Metastatic Pancreatic Carcinoma in the Ovary (tissue), 1 donor: ENCODE results near the gene TBC1D8.

DNA sequence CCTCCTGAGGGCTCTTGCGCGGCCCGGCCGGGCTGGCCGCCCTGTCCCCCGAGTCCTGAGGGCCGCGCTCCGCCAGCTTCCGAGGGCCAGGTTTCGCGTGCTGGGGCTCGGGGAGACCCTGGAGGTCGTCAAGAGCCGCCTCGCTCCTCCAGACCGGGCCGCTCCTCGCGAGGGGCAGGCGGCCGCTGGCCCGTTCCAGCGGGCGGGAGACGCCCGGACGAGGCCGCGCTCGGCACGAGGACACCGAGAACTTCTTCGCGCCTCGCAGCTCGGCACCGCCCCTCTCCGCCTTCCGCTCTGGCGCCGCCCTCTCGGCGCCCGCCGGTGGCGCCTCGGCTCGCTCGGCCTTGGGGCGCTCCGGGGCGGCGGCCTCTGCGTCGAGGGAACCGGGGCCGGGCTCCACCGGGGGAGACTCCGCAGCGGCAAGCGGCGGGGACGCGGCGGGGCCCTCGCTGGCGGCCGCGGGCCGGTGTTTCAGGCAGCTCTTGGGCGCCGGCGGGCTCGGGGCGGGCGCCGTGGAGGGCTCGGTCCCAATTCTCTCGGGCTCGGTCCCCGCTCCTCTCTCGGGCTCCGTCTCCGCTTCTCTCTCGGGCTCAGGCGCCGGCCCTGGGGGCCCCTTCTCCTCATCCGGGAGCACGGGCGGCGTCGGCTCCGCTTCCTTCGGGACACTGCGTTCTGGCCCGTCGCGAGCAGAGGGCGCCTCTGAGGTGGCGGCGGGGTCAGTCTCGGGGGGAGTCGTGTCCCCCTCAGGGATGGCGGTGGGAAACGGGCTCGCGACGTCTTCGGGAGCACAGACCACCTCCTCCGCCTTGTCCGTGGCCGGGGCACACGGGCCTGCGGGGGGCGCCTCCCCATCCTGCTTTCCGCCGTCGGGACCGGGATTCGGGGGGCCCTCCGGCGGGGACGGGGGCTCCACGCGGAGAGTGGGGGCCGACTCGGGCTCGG is 91.6 kb upstream of the MGAT4A start:
- PRO-cap: unidirectional peak, minus-strand start at position 670 of the sequence

DNA sequence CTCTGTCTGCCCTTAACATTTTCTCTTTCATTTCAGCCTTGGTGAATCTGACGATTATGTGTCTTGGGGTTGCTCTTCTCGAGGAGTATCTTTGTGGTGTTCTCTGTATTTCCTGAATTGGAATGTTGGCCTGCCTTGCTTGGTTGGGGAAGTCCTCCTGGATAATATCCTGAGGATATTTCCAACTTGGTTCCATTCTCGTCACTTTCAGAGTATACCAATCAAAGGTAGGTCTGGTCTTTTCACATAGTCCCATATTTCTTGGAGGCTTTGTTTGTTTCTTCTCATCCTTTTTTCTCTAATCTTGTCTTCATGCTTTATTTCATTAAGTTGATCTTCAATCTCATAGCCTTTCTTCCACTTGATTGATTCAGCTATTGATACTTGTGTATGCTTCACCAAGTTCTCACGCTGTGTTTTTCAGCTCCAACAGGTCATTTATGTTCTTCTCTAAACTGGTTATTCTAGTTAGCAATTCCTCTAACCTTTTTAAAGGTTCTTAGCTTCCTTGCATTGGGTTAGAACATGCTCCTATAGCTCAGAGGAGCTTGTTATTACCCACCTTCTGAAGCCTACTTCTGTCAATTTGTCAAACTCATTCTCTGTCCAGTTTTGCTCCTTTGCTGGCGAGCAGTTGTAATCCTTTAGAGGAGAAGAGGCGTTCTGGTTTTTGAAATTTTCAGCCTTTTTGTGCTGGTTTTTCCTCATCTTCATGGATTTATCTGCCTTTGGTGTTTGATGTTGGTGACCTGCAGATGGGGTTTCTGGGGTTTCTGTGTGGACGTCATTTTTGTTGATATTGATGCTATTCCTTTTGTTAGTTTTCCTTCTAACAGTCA is 7.3 kb upstream of the C2orf15 start:
- PRO-cap: no peak

DNA sequence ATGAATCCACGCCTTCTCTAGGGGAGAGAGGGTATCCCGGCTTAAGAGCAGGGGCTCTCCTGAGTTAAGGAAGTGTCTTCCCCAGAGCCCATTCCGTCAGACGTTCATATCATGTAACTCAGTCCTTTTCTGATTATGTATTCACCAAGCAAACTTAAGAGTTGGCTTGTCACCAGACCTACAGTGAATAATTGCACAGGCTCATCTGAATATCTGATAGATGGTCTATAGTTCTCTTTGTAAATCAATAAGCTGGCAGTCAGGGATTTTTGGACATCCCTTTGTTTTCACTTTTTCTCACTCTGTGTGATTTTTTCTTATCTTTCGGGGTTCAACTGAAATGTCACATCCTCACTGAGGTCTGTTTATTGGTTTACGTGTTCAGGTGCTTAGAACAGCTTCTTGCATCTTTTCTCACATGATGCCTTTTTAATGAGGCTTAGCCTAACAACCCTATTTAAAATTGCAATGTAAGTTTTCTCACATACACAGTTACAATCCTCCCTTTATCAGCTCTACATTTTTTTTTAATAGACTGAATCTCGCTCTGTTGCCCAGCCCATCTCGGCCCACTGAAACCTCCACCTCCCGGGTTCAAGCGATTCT is 1.1 kb downstream of the LIPT1 start:
- PRO-cap: no peak

GRCh38 chr2:99449127-99449969 is 40.5 kb downstream of the REV1 start:
- PRO-cap: no peak

- PRO-cap: no peak
These were observed 9.4 kb downstream of the REV1 start for GRCh38 chr2:99480448-99480740.

DNA sequence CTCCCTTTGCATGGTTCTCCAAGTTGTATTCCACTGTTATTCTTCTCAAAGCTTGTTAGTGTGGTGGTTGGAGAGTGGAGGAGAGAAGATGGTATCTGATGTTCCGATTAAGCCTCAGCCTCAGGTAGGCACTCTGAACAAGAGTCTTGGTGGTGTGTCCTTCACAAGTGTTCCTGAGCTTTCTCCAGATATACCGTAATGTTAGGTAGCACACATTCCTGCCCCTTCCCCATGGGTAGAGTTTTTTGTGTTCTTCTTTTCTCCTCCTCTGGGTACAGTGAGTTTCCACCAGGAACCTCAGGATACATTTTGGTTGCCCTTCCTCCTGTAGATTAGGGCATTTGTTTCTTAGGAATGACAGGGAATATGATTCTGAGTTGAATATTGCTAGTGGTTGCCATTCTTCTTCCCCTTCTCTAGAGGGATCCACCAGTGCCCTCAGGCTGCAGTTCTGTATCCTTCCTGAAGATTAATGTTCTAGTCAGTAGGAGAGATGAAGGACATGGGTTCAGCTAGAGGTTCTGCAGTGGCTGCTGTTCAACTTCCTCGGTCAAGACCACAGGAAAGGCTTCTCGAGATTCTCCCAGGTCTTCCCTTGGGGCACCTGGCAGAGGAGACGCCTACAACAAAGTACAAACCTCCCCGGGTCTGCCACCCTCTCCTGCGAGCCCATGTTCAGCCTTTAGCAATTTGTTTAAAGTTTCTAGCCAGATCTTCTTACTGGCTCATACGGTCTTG is 325.6 kb downstream of the AFF3 start:
- PRO-cap: no peak

- PRO-cap: no peak
These were observed 38.3 kb downstream of the AFF3 start for GRCh38 chr2:100103915-100104589.

- PRO-cap: no peak
These were observed 1.9 kb downstream of the AFF3 start for GRCh38 chr2:100140485-100140985.

DNA sequence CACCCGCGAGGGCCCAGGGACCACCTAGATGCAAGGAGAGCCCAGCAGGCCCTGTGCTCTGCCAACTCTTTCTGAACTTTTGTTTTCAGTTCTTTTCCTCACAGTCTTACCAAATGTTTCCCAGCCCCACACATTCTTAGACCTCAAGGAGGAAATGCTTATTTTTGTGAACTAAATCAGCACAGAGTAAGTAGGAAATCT is 79.1 kb downstream of the LONRF2 start:
- PRO-cap: no peak

DNA sequence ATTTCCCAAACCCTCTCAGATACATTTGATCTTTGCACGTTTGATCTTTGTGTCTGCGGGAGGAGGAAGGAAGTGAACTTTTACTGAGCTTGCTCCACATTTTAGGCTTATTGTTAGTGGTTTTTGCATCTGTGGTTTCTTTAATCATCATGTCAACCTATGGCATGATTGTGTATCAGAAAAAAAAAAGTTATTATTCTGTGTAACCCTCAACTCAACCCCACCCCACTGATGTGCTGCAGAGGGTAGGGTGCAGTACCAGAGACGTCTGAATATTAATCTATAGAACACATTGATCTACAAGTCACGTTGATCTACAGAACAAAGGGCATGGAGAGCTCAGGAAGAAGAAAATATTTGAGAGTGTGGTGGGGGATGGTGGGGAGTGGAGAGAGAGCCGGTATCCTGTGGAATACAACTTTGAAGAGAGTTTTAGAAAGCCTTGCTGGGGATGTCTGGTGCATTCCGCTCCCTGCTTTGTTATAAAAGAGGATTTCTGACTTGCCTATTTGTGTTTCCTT is 81.4 kb downstream of the PDCL3 start:
- PRO-cap: no peak

GRCh38 chr2:100879568-100880316 is 59.8 kb downstream of the NPAS2 start:
- PRO-cap: no peak

GRCh38 chr2:100887900-100888685 is 68.2 kb downstream of the NPAS2 start:
- PRO-cap: no peak

DNA sequence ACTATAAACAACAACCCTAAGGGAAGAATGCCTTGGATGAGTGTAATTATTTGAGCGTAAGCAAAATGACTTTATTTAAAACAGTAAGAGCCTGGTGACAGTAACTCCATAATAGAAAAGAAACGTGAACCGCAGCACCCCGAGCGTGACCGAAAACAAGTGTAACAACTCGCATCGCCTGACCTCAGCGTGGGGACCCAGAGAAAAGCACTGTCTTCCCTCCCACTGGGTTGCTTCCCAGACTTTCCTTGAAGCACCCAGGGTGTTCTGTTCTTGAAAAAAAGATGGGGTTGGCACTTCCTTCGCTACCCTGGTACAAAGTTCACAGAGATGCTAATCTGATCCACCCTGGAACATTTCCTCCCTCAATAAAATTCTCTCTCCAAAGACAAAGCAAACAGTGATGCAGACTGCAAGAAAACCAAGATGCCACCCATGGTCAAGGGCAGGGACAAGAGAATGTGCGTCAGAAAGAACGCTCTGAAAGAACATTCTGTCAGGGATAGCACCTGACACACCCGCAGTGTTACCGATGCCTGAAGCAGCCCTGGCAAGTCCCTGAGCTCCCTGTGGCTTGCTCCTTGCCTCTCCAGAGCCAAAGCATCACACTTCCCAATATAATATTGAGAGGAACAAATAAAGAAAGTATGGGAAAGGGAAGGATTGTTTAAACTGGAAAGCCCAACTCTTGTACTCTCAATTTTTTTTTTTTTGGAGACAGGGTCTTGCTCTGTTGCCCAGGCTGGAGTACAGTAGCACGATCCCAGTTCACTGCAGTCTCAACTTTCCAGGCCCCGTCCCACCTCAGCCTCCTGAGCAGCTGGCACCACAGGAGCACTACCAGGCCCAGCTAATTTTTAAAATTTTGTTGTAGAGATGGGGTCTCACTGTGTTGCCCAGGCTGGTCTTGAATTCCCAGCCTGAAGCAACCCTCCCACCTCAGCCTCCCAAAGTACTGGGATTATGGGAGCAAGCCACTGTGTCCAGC is 70.8 kb downstream of the TBC1D8 start:
- PRO-cap: bidirectional peak, plus-strand start at position 523 of the sequence, minus-strand start at position 157 of the sequence

DNA sequence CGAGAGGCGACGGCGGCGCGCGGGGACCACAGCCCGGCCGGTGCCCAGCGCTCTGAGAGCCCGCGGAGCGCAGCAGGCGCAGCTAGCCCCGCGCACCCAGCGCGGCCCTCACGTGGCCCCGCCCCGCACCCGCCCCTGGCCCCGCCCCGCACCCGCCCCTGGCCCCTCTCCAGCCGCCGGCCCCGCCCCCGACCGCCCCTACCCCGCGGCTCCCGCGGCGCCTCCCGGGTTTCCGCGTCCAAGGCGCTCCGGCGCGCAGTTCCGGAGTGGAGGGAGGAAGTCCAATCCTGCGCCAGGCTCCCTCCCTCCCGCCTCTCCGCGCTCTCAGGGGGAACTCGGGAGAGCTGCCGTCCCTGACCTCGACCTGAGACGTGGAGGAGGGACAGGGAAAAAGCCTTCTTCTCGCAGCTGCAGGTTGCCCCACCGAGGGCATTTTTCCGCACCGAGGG is at the start of gene TBC1D8:
TSS of gene TBC1D8 (minus strand) at position 54 of the 449 bp plus-strand sequence.
- PRO-cap: bidirectional peak, plus-strand start at position 227 of the sequence, minus-strand start at position 54 of the sequence

DNA sequence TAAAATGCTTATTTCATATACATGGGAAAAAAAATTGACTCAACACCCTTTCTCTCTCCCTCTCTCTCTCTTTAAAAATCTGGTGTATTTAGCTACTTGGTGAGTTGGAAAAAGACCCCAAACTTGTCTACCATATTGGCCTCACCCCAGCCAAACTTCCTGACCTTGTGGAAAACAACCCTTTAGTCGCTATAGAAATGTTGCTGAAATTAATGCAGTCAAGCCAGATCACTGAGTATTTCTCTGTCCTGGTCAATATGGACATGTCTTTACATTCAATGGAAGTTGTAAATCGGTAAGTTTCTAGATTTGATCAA is 13.9 kb downstream of the CNOT11 start:
- PRO-cap: no peak

DNA sequence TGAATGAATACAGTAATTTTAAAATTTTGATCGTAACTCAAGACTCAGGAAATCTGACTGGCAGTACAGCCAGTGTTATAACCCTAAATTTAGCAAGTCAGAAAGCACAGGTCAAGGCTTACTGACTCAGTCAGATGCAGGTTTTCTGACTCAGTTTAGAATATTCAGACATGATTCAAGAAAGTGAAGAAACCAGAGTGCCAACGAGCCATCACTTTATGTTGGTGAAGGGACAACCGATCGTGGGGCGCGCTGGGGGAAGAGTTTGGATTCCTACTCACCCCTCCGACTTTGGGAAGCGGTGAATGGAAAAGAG is 1.1 kb downstream of the RNF149 start:
- PRO-cap: no peak

- PRO-cap: no peak
These were observed 763 bp downstream of the RNF149 start for GRCh38 chr2:101307809-101308067.

DNA sequence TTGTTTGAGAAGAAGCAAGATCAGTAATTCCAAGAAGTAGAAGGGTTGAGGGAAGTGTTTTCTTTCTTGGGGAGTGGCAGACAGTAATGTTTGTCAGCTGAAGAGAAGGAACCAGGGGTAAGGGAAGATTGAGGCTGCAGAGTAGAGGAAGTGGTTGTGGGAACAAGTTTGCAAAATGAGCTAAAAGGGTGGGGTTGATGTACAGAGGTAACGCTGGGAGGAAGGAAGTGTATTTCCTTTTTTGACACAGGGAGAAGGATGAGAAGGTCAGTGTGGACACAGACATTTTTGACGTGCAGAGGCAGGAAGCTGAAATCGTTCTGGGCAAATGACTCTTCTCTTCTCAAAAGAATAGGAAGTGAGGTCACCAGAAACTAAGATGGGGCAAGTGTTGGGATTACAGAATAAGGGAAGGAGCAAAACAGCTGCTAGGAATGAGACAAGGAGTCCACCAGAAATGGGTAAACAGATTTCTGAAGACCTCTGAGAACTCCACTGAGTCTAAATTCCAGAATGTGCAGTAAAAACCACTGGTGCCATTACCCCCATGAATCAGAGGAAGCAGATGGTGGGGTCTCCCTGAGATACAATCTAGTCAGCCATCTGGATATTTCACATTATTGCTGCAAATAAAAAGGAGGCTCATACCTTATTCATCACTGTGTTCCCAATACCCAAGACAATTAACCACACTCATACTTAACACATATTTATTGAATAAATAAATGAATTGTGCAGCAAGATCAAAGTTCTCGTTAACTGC is 20.1 kb upstream of the RNF149 start:
- PRO-cap: no peak

- PRO-cap: no peak
These were observed 22.1 kb upstream of the RNF149 start for GRCh38 chr2:101330342-101331342.

- PRO-cap: no peak
These were observed 72.0 kb upstream of the MAP4K4 start for GRCh38 chr2:101625410-101625951.